Panc1 (cell line): ENCODE results near the gene CDY2A.

DNA sequence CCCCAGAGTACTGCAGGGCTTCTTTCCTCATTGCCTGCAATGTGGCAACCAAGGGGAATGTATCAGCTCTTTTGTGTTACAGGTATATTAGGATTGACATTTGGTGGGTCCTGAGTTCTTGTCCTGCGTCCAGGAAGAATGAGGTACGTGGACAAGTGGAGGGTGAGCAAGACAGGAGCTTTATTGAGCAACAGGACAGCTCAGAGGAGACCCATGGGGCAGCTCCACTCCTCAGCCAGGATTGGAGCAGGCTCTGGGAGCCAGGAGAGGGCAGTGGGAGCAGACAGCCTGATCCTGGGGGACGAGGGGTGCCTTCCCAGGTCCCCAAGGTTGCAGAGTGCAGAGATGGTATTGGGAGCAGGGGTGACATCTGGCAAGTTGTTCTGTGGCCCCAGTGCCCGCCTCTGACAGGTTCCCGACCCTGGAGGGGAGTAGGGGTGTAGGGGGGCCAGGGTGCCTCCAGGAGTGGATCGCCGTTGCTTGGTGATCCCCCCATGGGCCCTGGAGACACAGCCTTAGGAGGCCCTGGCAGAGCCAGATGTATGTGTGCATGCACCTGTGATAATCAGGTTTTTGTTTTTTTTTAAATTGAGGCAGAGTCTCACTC lies 26.7 kb downstream of the RPS4Y1 start:
- RRBS, 2 experiments: no CpG with 5 or more reads among the region's 7 CpGs

GRCh38 chrY:4815306-4815662 lies 184.8 kb upstream of the PCDH11Y start:
- RRBS, 2 experiments: no CpG with 5 or more reads among the region's 5 CpGs

DNA sequence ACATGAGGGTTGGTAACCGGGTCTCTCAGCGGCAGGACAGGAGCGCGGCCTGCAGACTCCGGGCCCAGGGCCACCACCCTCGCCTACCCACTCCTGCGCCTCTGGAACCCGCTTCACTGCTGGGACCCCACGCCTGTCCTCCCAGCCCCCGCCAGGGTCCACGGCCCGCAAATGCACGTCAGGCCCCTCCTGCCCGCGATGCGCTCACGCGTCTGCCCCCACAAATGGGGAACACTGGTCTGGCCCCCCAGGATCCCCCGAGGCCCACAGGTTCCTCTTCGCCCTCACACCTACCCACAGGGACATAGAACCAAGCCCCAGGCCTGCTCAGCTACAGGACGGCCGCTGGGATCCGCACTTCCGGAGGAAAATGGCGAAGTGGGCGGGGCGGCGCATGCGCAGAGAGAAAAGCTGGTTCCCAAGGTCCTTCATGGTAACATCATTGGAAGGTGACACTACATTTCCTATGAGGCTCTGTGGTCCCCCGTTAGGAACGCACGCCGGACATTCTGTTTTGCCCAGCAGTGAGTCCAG lies 1486.3 kb upstream of the USP9Y start:
- RRBS, 2 experiments: no CpG with 5 or more reads among the region's 33 CpGs

DNA sequence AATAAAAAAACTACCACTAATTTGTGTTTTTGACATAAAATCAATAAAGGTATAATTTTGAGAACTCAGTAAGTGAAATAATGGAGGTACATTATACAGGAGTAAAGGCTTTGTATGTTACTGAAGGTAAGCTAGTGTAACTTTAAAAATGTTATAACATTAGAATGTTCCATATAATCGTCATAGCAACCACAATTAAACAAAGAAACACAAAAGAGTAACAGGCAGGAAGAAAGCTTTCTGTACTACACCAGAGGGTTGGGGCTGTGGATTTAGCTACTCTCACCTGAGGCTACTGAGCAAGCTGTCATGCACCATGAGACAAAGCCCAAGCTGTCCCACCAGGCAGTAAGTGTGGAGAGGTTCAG lies at the start of gene CDY2A:
TSS of gene CDY2A (plus strand) at position 218 of the 368 bp plus-strand sequence.
- RRBS, 2 experiments: no CpG with 5 or more reads among the region's 1 CpG